Endometrial microvascular endothelial cells (primary cell): Measurements from ENCODE around the genes UBXN1, SLC3A2 and RCOR2.

- RAMPAGE, long total RNA, result no peak
Measured at GRCh38 chr11:62463138-62463540, 44.3 kb downstream of the SCGB1A1 start.

DNA sequence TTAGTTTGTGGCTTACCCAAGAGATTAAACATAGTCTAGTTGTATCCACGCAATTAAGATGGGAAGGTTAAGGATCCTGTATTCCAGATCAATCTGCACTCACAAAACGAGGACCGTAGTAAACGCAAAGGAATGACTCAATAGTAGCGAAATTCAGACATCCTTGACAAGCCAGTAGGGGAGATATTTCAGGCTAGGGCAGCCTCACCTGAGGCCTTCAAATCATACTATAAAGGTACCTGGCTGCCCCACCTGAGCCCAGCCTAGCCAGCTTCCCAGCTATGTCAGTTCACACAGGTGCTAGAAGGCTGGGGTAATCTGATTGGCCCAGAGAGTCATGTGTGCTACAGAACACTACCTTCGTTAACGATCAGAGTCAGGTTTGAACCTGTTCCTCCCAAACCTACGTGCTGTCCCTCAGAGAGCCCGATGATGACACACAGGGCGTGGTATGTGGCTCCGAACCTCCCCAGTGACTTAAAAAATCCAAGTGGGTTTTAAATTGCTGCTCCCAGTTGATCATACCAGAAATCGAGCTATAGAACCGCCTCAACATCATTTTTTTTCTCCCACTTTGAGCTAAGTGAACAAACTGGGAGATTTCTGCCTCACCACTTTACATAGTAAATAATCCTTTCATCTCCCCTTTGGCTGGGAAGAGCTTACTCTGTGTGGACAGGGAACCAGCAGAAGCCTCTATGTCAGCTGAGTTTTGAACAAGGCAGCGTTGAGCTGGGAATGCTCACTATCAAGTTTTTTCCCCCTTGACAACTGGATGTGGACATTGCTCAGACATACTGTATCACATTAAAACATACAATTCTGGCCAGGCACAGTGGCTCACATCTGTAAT is 46.3 kb downstream of the AHNAK start:
- RAMPAGE, long total RNA, result no peak

DNA sequence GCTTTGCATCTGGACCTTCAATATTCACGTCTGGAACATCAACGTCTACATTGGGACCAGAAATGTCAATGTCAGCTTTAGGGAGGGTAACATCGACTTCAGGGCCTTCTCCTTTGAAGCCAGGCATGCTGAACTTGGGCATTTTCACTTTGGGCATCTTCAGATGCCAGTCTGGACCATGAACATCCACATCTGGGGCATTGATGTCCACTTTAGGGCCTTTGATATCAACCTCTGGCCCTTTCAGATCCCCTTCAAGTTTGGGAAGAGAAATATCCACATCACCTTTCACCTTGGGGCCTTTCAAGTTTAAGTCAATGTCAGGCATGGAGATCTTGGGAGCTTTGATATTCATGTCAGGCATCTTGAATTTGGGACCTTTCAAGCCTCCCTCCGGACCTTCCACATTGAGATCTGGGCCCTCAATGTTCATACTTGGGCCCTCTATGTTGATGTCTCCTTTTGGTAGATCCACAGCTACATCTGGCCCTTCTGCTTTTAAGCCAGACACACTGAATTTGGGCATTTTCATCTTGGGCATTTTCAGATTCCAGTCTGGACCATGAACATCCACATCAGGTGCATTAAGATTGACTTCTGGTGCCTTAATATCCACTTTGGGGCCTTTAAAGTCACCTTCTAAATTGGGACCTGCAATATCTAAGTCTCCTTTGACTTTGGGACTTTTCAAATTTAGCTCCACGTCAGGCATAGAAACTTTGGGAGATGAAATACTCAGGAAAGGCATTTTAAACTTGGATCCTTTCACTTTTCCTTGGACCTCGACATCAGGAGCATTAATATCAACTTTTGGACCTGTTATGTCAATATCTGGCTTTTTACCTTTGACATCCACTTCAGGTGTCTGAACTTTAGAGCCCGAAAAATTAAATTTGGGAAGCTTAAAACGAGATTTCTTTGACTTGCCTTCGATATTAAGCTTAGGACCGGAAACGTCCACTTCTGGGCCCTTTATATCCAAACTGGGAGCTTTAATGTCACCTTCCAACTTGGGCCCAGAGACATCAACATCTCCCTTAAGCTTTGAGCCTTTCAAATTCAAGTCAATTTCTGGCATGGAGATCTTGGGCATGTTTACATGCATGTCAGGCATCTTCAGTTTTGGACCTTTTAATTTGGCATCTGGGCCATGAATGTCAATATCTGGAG is 22.8 kb downstream of the AHNAK start:
- RAMPAGE, long total RNA, result no peak

DNA sequence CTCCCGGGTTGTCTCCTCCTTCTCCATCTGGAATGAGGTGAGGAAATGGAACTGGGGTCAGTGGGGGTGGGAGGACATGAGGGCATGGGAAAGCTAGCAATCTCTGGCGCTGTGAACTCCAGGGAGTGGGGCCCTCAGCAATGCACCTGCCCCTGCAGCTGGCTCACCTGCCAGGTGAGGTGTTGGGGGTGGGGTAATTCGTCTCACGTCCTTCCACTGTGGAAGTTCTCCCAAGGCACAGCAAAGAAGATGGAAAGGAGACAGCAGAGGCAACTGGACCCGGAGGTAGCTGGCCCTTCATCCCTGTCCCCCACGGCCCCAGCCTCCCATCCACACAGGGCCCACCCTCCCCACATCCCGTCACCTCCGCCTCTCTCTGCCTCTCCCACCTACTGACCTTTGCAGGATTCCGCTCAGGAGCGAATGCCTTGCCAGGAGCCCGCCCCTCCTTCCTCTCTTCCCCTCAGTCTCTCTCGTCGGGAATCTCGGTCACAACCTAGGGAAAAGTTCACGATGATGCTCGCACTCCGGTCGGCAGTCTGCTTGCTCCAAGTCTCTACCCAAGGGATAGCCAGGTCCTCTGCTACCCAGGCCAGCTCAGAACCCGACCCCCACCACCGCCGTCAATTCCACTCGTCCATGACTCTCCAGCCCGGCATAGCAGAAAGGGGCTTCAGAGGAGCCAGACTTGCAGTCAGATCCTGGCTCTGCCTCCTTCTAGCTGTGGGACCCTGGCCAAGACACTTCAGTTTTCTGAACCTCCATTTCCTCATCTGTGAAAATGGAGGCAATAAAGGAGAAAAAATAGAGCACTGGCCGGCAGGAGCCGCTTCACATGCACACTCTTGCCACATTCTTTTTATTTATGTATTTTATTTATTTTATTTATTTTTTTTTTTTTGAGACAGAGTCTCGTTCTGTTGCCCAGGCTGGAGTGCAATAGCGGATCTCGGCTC is 10.3 kb downstream of the AHNAK start:
- RAMPAGE, long total RNA, result no peak

DNA sequence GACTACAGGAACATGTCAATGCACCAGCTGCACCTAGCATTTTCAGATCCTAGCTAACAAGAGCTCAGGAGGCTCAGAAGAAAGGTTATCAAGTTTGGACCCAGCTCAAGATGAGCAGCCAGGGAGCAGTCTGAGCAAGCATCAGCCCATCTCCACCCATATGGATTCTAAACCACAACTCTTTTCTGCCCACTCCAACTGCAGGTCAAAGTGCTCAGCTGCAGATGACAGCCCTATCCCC is 10.5 kb upstream of the AHNAK start:
- RAMPAGE, long total RNA, result no peak

- RAMPAGE, long total RNA, result no peak
Measured at GRCh38 chr11:62610975-62611628, 1.5 kb downstream of the EML3 start.

- RAMPAGE, long total RNA, result no peak
Measured at GRCh38 chr11:62612064-62612411, 537 bp downstream of the EML3 start.

DNA sequence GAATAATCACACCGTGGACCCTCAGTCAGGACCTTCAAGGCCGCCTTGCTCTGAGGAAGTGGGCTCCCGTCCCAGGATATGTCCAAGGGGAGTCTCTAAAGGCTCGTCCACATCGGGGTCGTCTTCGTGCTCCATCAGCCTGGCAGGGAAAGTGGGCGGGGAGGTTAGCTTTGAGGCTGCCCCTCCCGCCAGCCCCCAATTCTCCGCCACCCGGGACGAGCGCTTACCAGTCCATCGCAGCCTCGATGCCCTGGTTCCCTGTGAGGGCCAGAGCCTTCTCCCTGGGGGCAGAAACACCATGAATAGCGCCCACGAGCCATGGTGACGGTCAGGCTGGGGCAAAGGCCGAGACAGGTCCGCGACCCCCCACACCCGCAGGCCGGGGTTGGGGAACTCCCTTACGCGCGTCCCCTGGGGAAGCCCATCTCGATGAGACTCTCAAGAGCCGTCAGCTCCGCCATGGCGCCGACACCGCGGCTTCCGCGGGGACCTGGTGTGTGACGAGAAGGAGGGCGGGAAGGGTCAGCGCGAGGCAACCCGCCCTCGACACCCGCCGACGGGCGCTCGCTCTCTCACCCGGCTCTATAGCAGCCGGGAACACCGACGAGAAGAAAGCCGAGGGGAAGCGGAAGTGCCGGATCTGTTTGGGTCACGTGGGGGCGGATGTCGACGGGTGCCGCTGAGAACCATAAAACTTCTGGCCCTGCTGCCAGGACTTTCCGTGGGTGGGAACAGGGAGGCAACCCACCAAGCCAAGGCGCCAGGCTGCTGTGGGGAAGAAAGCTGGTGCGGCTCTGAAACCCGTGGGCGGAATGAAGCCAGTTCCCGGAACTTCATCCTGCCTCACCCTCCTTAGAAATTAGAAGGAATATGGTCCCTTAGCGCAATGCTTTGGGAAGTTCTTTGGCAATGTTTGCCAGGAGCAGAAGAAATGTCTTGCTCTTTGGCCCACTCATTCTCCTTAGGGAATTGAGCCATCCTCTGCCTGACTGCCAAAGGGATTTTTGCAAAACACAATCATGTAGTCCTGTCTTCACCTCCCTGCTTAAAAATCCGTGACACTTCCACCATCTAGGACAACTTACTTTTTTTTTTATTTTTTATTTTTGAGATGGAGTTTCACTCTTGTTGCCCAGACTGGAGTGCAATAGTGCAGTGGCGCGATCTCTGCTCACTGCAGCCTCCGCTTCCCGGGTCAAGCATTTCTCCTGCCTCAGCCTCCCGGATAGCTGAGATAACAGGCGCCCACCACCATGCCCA is at the start of gene UBXN1:
UBXN1 (minus strand) TSS at position 611 of the 1,260 bp plus-strand sequence.
- RAMPAGE, long total RNA, result start-site peak on the minus strand centred at position 604 of the sequence, 54 bp wide, 1,450 and 3,078 reads in 2 replicates

- RAMPAGE, long total RNA, result start-site peak on the minus strand at chr11:62706236-62706291, 43 and 174 reads in 2 replicates
Measured at GRCh38 chr11:62705897-62707028, 961 bp downstream of the BSCL2 start.

DNA sequence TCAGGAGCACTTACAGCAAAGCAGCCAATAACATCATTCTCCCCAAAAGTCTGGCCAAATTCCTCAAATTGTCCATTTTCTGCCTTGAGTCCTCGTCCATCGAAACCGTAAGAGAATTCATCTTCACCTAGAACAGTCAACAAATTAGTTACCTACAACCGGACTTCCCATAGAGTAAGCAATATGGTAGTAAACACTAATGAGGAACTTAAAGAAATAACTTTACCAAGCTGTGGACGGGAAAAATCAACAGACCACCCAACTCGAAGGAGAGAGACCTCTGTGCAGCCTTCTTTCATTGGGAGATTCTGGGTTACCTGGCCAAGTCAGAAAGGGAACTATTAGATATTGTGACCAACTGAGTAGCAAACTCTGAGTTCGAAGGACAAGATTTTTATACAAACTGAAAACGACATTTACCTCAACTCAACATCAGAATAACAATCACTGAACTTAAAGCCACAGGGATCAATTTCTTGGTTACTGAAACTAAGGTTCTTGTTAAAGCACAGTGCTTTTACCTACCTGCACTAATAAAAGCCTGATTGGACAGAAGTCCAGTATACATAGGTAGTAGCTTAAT is 4.6 kb downstream of the HNRNPUL2 start:
- RAMPAGE, long total RNA, result no peak

GRCh38 chr11:62753256-62754011 is 526 bp downstream of the ZBTB3 start:
- RAMPAGE, long total RNA, result no peak

DNA sequence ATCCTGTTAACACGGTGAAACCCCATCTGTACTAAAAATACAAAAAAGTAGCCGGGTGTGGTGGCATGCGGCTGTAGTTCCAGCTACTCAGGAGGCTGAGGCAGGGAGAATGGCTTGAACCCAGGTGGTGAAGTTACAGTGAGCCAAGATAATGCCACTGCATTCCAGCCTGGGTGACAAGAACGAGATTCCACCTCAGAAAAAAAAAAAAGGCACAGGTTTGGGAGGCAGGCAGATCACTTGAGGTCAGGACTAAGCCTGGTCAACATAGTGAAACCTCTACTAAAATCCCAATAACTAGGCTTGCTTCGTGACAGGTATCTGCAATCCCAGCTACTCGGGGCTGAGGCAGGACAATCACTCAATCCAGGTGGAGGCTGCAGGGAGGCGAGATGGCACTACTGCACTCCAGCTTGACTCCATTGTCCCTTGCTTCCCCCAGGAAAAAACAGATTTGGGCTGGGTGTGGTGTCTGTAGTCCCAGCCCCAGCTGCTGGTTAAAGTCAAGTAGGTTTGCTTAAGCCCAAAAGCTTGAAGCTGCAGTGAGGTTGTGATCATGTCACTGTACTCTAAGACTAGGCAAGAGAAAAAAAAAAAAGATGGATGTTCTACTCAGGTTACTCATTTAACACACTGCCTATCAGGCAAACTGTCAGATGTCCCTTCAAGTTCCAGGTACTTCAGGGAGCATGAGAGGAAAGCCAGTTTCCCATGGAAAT is 12.0 kb upstream of the WDR74 start:
- RAMPAGE, long total RNA, result no peak

DNA sequence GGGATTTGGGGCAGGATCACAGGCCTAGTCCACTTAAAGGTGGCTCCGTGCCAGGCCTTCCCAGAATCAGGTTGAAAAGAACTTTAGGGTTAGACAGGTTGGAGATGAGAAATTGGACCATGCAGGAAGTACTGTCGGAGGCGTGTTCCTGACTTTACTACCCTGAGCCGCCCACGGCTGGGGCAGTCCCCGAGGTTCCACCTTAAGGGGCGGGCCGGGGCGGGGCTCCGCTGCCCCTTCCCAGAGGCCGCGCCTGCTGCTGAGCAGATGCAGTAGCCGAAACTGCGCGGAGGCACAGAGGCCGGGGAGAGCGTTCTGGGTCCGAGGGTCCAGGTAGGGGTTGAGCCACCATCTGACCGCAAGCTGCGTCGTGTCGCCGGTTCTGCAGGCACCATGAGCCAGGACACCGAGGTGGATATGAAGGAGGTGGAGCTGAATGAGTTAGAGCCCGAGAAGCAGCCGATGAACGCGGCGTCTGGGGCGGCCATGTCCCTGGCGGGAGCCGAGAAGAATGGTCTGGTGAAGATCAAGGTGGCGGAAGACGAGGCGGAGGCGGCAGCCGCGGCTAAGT is at the start of gene SLC3A2:
SLC3A2 (plus strand) TSS at position 266 of the 571 bp plus-strand sequence.
- RAMPAGE, long total RNA, result start-site peak on the plus strand centred at position 279 of the sequence, 27 bp wide, 257 and 320 reads in 2 replicates

GRCh38 chr11:62909229-62910078 is 11.7 kb downstream of the CHRM1 start:
- RAMPAGE, long total RNA, result no peak

GRCh38 chr11:63570698-63571175 is 7.6 kb upstream of the PLAAT2 start:
- RAMPAGE, long total RNA, result no peak

- RAMPAGE, long total RNA, result no peak
Measured at GRCh38 chr11:63574412-63575416, 11.5 kb upstream of the PLAAT2 start.

GRCh38 chr11:63608429-63608916 is 5.8 kb downstream of the PLAAT3 start:
- RAMPAGE, long total RNA, result no peak

DNA sequence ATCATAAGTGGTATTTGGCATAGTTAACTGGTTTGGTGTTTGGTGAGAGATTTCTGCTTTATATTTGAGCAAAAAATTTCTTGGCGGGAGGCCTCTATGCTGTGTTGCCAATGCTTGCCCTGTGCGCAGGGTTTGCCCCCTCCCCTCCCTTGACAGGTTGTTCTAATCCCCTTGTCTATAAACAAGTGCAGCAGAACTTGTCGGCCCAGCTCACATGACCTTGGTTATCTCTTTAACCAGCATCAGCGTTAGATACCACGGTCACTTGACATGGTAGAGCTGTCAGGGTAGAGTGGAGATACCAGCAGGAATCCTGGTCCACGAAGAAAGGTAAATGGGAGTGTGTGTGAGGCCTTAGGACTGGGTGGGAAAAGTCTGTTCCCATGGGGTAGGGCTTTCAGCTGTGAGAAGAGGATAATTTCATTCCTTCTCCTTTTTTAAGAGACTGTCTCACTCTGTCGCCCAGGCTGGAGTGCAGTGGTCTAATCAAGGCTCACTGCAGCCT is 35.7 kb downstream of the MARK2 start:
- RAMPAGE, long total RNA, result no peak

GRCh38 chr11:63915321-63916270 is 1.4 kb downstream of the RCOR2 start:
- RAMPAGE, long total RNA, result no peak

DNA sequence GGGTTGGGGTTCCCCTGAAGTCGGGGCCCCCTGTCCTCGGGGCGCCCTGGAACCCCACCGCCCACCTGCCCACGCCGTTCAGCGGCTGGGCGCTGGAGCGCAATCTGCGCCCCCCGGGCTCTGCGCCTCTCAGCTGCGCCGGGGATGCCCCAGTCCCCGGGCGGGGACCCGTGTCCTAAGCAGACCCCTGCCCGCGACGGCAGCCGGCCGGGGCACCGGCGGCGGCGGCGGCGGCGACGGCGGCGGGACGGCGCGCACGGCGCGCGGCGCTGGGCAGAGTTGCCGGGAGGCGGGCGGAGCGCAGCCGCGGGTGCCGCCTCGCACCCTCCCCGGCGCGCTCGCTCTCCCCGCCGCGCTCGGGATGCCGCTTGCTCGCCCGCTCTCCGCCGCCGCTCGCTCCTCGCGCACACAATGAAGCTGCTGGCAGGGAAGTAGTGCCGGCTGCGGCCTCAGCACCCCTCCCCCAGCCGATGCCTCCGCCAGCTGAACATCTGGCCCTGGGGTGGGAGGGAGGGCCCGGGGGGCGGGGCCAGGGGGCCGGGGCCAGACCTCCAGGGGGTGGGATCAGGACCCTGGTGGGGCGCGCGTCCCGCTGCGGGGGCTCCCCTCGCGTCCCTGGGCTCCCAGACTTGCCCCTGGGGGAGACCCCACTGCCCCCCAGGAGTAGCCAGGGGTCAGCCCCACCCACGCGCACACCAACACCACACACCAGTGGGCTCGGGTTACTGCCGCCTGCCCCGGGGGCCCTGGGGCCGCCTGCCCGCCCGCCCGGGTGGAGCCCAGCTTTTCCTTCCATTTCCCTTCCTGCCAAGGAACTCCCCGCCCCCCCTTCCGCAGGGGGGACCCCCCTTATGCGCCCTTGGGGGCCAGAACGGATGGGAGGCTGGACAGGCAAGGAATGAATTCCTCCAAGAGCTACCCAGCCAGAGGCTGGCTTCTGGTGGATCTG is at the start of gene RCOR2:
RCOR2 (minus strand) TSS at position 413 of the 949 bp plus-strand sequence.
- RAMPAGE, long total RNA, result no peak